Measurements from ENCODE around the gene PPP1R9B.

- RAMPAGE, long total RNA = no peak
- RRBS = 3% methylated on average over 33 of the region's 65 CpGs
Measured at GRCh38 chr17:50150651-50151347, at the start of gene PPP1R9B. PPP1R9B (minus strand) TSS chr17:50150677.

- RAMPAGE, long total RNA = no peak
- RRBS = no CpG with 5 or more reads among the region's 16 CpGs
Measured at GRCh38 chr17:50153689-50154530, 3.4 kb upstream of the PPP1R9B start.

- RAMPAGE, long total RNA = no peak
- RRBS = no CpG with 5 or more reads among the region's 8 CpGs
Measured at GRCh38 chr17:50154942-50155751, 4.7 kb upstream of the PPP1R9B start.

- RAMPAGE, long total RNA = no peak
- RRBS = no CpG with 5 or more reads among the region's 18 CpGs
Measured at GRCh38 chr17:50210114-50210765, 8.8 kb upstream of the COL1A1 start.

GRCh38 chr17:50211552-50212139 lies 10.2 kb upstream of the COL1A1 start:
- RAMPAGE, long total RNA = no peak
- RRBS = no CpG with 5 or more reads among the region's 7 CpGs

DNA sequence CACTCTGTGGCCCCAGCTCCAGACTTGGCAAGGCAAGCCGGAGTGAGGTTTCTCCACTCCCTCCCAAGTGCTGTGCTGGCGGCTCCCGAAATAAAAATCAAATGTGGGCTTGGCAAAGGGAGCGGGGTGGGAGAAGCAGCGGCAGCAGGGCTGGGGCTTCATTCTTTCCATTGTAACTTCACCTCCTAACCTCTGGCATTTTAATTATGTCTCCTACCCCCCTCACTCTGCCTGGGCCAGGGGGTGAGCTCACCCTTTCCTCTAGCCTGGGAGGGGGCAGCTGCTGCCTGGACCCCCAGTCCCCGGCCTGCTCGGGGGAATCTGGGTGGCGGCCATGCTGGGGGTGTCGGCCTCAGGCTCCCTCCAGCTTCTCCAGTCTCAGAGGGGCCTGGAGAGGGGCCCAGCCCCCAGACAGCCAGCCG lies 14.5 kb upstream of the TMEM92 start:
- RAMPAGE, long total RNA = no peak
- RRBS = no CpG with 5 or more reads among the region's 10 CpGs

DNA sequence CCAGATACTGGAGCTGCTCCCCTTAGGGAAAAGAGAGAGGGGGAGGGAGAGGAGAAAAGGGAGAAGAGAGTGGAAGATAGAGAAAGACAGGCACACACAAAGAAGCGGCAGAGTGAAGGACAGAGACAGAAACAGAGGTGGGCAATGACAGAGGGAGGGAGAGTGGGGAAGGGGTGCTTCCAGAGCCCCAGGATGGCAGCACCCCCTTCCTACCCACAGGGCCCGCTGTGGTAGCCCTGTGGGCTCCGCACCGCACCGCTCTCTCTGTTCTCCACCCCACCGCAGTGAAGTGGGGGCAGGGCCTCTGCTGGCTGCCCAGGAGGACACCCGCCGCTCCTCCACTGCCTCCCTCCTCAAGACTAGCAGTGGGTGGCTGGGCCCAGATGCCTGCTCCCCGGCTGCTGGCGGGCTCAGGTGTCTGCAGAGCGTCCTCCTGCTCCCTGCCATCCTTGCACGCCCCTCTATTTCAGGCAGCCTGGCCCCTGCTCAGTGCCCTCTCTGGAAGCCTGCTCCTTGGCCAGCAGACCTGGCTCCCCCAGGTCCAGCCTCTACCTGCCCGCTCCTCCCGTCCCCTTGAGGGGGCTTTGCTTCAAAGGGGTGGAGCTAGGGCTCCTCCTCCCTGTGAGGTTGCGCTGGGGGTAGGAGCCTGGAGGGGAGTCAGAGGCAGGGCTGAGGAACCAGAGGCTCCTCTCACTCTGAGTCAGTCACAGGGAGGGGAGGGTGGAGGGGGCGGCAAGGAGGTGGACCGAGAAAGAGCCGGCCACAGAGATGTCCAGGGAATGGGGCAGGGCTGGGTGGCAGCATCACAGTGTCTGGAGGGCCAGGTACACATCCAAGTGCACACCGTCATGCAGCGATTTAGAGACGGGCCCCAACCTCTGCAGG lies 10.0 kb upstream of the TMEM92 start:
- RAMPAGE, long total RNA = no peak
- RRBS = no CpG with 5 or more reads among the region's 21 CpGs

- RAMPAGE, long total RNA = no peak
- RRBS = no CpG with 5 or more reads among the region's 5 CpGs
Measured at GRCh38 chr17:50268790-50269274, 5.4 kb upstream of the TMEM92 start.

- RAMPAGE, long total RNA = no peak
- RRBS = 2% methylated on average over 25 of the region's 55 CpGs
Measured at GRCh38 chr17:50272640-50273590, 1.4 kb upstream of the TMEM92 start.

DNA sequence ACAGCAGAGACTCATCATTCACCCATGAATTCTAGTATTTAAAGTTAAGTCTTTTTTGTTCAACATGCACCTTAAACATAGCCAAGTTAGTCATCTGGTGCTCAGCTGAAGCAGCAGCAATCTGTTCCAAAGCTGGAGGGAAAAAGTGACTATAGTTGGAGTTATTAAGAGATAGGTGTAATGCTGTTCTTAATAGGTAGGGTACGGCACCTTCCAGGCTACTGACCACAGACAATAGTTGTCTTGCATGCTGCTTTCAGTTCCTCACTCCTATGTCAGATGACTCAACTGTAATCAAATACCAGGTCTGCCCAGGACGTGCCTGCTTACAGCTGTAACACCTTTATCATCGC lies 6.0 kb downstream of the LRRC59 start:
- RAMPAGE, long total RNA = no peak
- RRBS = no CpG with 5 or more reads among the region's 3 CpGs

- RAMPAGE, long total RNA = no peak
- RRBS = no CpG with 5 or more reads among the region's 14 CpGs
Measured at GRCh38 chr17:50463679-50464690, 4.7 kb downstream of the CHAD start.

GRCh38 chr17:50511014-50511363 lies 2.8 kb downstream of the MYCBPAP start:
- RAMPAGE, long total RNA = no peak
- RRBS = no CpG with 5 or more reads among the region's 3 CpGs

DNA sequence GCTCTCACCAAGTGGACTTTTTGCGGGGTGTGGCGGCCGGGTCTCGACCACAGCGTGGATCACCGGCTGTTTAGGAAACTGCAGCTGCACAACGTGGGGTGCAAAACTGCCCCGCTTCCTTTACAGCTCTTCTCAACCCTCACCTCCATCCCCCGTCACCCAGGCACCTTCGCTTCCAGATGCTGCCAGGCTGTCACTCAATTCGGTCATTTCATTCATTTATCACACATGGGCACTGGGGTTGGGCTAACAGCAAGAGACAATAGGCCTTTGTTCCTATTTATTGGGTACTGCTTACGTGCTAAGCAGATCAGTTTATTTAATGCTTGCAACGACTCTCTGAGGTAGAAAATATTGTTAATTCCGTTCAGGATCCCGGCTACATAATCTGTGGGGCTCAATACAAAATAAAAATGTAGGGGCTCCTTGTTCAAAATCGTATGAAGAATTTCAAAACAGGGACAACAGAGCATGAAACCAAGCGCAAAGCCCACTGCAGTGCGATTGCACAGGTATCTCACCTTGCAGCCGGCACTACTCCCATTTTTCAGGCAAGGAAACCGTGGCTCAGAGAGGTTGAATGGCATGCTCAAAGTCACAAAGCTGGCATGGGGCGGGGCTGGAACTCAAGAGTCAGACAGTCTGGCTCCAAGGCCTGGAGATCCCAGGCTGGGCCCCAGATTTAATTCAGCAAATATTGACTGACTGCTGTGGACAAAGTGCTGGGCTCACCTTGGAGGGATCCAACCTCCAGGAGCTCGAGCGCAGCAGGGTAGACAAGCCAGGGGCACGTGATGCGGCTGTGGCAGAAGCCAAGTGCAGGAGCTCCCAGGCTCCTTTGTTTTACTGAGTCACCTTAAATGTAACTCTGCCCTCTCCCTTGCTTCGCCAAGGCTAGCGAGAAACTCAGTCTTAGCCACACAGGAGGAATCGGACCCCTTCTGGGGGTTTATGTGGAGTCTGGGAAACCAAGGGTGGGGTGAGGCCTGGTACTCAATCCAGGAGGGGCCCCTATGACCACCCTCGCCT lies 4.3 kb upstream of the SPATA20 start:
- RAMPAGE, long total RNA = no peak
- RRBS = 3% methylated on average over 3 of the region's 29 CpGs

GRCh38 chr17:50635432-50636734 lies 1.2 kb downstream of the ABCC3 start:
- RAMPAGE, long total RNA = no peak
- RRBS = 58% methylated on average over 2 of the region's 14 CpGs

DNA sequence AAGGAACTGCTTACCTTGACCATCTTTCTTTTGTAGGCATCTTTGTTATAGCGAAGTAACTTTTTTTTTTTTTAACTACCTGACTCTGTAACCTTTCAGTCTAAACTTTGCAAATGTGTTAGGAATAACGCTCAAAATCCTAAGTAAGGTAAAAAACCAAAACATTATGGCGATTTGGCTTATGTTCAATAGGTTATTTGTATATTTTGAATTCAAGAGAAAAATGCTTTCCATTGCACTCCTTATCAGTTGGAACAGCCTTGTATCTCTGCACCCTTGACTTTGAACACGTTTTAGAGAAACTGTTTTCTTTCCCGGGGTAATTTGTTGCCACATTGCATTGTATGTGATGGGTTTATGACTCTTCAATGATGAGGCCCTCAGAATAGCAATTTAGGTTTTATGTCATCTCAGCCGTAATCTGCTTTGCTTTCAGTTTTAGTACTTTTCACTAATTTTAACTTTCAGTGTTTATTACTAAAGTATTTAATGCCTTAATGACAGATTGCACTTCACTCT lies 1.7 kb downstream of the LUC7L3 start:
- RAMPAGE, long total RNA = no peak
- RRBS = no CpG with 5 or more reads among the region's 6 CpGs

GRCh38 chr17:50743632-50744051 lies 23.7 kb downstream of the ANKRD40CL start:
- RAMPAGE, long total RNA = no peak
- RRBS = no CpG with 5 or more reads among the region's 2 CpGs

- RAMPAGE, long total RNA = no peak
- RRBS = no CpG with 5 or more reads among the region's 8 CpGs
Measured at GRCh38 chr17:50900080-50900422, 33.9 kb upstream of the TOB1 start.

GRCh38 chr17:50908841-50909748 lies 42.9 kb upstream of the TOB1 start:
- RAMPAGE, long total RNA = no peak
- RRBS = no CpG with 5 or more reads among the region's 16 CpGs

DNA sequence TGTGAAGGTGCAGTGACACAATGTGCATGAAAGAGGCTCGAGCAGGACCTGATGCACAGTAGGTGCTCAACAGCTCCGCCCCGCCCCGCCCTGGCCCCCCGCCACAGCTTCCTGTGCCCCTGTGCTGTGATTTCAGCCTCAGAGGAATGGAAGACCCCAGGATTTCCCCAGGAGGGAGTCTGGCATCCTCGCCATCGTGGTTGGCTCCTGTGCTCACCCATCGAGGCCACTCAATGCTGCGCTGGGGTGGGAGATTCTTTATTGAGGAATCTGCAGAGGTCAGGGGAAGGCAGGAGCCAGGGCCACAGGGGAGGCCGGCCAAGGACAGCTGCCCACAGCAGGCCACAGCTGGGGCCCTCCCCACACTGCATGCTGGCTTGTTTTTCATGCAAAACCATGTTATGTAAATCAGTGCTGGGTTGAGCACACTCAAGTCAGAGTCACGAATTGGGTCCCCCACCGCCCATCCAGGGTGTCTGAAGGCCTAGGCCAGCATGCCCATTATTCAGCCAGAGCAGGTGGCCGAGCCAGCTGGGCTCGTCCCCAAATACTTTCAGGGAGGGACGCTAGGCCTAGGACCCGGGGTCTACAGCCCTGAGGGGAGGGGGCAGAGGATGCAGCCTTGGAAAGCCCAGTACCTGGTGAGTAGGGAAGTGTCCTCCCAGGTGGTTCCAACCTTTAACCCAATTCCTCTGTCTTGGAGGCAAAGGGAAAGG lies 51.2 kb upstream of the TOB1 start:
- RAMPAGE, long total RNA = no peak
- RRBS = no CpG with 5 or more reads among the region's 16 CpGs

DNA sequence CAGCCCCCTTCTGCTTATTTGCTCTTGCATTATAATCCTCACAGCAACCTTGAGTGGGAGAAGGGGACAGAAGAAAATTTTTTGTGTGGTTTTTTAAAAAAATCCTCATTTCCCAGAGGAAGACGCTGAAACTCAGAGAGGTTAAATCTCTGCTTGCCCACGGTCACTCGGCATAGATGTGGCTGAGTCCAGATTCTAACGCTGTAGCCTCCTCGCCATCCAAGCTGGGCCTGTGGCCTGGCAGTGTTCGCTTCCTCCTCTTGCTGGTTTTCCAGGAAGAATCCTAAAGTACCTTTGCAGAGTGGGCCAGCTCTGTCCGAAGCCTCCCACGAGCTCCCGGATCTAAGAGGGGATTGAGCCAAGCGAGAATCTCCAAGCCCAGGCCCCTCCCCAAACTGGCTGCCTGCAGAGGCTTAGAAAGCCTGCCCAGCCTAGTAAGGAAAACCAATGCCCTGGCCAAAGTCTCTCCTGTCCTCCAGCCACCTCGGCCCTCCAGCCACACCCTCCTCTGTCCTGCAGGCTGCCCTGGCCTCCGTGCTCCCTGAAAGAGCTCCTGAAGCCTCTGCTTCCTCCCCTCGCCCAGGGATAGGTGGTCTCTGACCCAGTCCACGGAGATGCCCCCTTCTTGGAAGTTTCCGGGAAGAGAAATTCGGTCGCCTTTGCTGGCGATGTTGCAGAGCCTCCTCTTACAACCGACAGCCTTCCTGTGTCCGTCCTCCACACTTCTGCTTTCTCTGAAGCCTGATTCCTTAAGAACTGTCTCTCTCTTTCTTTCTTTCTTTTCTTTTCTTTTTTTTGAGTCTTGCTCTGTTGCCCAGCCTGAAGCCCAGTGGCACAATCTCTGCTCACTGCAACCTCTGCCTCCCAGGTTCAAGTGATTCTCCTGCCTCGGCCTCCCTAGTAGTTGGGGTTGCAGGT lies 54.8 kb upstream of the TOB1 start:
- RAMPAGE, long total RNA = no peak
- RRBS = 73% methylated on average over 2 of the region's 21 CpGs